ENCODE measurements around the genes POMT2 and NOXRED1.

- PRO-cap: no peak
- RAMPAGE, long total RNA, 2 experiments: no peak in any of the 2 experiments
Measured at GRCh38 chr14:76772704-76773412, 11.6 kb downstream of the VASH1 start.

- PRO-cap: no peak
- RAMPAGE, long total RNA, 2 experiments: no peak in any of the 2 experiments
Measured at GRCh38 chr14:76827684-76828780, 1.8 kb downstream of the LRRC74A start.

DNA sequence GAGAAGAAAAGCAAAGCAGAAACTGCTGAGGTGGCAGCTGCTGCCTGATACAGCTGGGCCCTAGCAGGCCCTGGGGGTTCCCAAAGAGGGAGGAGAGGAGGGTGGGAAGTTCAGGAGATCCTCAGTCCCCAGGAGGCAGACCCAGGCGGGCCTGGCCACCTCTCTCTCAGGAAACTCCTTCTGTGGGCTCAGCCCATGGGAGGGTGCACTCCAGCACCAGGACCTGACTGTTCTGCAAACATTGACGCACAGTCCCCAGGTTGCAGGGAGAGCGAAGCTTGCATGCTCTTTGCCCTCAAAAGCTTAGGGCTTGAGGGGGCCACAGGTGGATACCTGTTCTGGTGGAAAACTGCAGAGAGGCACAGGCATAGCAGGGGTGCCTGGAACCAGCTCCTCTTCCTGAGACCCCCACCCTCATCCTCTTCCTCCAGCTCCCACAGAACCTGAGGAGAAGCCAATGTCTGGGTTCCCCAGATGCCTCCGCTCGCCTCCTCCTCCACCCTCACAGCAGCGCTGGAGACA lies 29.5 kb downstream of the IRF2BPL start:
- PRO-cap: no peak
- RAMPAGE, long total RNA, 2 experiments: no peak in any of the 2 experiments

GRCh38 chr14:77007015-77007700 lies 21.4 kb downstream of the IRF2BPL start:
- PRO-cap: unidirectional peak, plus-strand start at chr14:77007547
- RAMPAGE, long total RNA, 2 experiments: no peak in any of the 2 experiments

- PRO-cap: no peak
- RAMPAGE, long total RNA, 2 experiments: no peak in any of the 2 experiments
Measured at GRCh38 chr14:77045413-77046144, 17.1 kb upstream of the IRF2BPL start.

- PRO-cap: no peak
- RAMPAGE, long total RNA, 2 experiments: no peak in any of the 2 experiments
Measured at GRCh38 chr14:77106811-77107010, 8.7 kb downstream of the CIPC start.

DNA sequence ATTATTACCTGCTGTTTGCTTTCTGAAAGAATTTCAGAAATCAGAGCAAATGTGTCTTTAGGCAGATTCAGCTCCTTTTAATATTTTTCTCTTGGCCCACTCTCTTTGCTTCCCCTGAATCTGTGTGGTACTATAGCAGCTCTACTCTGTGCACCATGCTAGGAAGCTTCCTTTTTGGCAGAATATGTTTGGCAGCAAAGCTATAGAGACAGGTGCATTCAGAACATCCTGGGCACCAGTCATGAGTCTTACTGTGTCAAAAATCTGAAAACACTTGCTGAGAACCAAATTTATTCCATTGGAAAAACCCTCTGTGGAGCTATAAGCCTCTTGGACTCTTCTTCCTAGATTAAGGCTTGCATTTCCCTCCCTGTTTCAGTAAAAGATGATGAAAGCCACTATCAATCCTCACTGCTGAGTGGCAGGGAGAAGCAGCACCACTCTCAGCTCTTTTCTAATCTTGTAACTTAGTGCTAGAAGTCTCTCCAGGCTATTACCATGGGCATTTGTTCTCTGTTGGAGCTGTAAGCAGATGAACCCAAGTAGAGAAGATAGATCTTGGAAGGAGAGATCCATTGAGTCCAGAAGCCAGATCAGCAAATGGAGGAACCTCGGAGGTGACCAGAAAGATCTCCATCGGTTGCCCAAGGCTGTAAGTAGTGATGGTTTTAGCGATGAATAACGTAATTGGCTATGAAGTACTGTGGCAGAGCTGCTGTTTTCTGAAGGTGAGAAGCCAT lies 18.3 kb downstream of the CIPC start:
- PRO-cap: no peak
- RAMPAGE, long total RNA, 2 experiments: no peak in any of the 2 experiments

GRCh38 chr14:77124533-77125607 lies 16.7 kb downstream of the ZDHHC22 start:
- PRO-cap: unidirectional peak, plus-strand start at chr14:77124832; bidirectional peak, plus-strand start at chr14:77125180, minus-strand start at chr14:77125053
- RAMPAGE, long total RNA, 2 experiments: no peak in any of the 2 experiments

GRCh38 chr14:77300907-77301511 lies 19.7 kb downstream of the POMT2 start:
- PRO-cap: no peak
- RAMPAGE, long total RNA, 2 experiments: no peak in any of the 2 experiments

DNA sequence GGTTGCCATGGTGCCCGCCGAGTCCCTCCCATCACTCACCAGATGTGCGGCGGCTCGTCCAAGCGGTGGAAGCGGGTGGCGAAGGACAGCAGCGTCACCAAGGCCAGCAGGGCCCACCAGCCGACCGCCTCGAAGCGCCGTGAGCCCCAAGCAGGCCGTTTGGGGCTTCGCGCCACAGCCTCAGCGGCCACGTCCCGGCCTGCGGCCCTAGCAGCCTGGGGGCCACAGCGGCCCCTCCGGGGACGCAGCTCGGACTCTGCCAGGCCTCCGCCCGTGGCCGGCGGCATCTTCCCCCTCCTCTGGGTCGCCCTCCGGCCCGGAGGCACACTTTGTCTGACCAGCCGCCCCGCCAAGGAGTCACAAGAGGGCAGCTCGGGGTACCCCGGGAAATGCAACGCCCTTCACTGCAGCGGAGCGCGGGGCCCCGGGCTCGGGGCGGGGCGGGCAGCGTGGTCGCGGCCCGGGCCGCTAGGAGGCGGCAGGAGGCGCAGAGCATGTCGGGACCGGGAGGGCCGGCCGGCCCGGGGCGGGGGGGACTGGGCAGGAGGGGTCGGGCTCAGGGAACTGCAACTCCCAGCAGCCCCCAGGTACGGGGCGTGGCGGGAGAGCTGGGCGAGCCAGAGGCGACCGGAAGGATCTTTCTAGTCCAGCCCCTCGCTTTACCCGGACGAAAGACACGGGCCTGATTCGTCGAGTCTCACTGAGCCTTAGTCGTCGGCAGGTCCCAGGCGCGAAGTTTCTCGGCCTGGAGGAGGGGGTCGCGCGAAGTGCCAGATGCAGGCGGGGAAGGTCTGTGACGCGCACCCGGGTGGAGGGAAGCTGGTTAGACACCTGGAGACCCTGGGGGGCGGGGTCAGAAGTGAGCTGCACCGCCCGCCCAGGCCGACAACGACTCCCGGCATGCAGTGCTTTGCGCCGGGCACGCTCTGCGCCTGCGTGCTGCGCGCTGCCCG lies at the start of gene POMT2:
Gene POMT2, minus strand, starts transcription at position 489 of the 953 bp plus-strand sequence.
- PRO-cap: bidirectional peak, plus-strand start at position 41 of the sequence, minus-strand start outside the sequence; bidirectional peak, plus-strand start at position 649 of the sequence, minus-strand start at position 477 of the sequence; bidirectional peak, plus-strand start outside the sequence, minus-strand start at position 890 of the sequence
- RAMPAGE, long total RNA, 2 experiments: start-site peak on the plus strand in 1 of 2 experiments, centred at position 642 of the sequence, 45 reads per replicate; start-site peak on the minus strand in 1 of 2 experiments, centred at position 257 of the sequence, 9 reads per replicate

GRCh38 chr14:77423453-77423718 lies at the start of gene NOXRED1:
Gene NOXRED1, minus strand, starts transcription at chr14:77423523.
- PRO-cap: no peak
- RAMPAGE, long total RNA, 2 experiments: no peak in any of the 2 experiments

DNA sequence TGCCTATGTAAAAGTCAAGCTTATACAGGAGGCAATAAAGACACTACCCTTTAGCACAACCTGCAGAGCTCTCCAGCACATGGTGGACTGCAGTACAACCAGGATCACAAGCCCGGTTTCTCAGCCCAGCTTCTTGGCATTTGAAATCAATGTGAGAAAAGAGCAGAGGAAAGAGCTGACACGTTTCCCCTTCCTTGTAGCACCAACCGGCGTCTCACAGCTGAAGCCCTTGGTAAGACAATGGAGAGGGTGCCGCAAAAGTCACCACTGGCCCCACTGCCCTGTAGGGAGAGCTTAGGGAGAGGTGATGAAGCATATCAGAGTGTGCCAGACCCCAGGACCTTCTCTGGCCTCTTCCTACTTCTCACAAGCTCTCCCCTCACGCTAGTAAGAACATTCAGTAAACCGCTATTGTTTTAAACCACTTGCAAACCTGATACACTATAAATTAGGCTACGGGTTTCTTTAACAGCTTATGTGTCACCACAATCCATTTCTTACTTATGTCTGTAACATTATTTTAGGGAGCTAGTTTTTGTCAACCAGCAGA lies 8.5 kb downstream of the SPTLC2 start:
- PRO-cap: no peak
- RAMPAGE, long total RNA, 2 experiments: no peak in any of the 2 experiments

DNA sequence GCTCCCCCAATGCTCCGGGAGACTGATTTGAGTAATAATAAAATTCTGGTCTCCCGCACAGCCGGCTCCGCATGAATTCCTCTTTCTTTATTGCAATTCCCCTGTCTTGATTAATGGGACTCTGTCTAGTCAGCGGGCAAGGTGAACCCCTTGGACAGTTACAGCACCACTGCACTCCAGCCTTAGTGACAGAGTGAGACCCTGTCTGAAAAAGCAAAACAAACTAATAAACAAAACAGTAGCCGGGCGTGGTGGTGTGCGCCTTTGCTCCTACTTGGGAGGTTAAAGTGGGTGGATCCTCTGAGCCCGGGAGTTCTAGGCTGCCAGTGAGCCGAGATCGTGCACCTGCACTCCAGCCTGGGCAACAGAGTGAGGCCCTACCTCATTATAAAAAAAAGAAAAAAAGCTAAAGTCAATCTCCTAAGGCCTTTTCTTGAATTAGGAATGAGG lies 24.7 kb upstream of the SPTLC2 start:
- PRO-cap: no peak
- RAMPAGE, long total RNA, 2 experiments: no peak in any of the 2 experiments

DNA sequence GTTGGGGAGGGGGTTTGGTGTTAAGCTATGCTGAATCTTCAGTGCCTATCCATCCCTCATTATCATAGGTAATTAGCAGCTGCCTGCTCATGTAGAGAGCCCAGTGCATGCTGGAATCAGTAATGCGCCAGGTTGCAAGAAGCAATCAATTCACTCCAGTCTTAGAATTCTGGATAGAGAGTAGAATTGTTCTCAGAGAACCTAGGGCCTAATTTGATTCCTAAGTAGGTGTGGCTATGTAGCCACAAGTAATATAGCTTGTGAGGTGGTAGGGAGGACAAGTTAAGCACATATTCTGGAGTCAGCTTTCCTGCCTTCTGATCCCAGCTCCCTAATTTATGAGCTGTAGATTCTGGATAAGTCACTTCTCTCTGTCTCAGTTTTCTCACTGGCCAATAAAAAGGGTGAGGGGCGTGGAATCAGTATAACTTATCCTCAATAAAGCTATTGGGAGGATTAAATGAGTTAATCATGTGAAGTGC lies 2.9 kb upstream of the SNW1 start:
- PRO-cap: no peak
- RAMPAGE, long total RNA, 2 experiments: no peak in any of the 2 experiments

DNA sequence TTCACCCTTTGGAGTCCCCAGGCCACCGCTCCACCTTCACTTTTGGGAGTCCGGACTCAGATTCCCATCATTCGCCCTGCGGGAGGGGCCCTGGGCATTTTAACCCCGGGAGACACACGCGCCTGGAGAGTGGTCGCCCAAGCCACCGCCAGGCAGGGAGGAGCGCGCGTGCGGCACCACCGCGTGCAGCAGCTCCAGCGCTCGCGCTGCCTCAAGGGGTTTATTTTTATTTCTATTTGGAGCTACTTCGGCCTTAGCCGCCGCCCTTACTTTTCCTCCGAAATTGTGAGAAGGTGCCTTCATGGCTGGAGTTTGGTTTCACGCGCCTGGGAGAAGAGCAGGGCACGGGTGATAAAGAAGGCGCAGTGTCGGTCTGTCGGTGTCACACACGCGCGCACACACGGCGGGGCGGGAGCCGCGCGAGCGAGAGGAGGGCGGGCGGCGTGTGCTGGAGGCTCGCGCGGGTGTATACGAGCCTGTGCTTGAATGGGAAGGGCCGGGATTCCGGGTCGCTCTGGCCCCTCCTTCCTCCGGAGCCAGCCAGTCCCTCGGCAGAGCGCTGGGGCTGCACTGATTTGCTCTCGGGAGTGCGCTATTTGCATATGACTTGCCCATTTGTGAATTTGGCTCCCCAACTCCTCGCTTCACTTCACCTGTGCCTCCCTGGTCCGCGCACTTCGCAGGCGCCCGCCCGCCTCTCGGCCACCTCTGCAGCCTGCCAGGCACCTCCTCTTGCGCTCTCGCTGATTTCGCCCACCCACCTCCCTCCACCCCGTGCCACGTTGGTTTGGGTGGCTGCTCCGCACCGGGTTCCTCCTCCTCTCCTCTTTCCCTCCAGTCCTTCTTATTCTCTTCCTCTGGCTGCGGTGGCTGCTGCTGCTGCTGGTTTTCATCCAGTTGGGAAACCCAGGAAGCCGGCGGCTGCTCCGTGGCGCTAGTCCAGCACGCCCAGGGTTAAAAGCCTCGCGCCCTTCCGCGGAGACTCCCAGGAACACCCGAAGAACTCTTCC lies 932.3 kb downstream of the DIO2 start:
- PRO-cap: bidirectional peak, plus-strand start at position 652 of the sequence, minus-strand start at position 468 of the sequence
- RAMPAGE, long total RNA, 2 experiments: no peak in any of the 2 experiments

DNA sequence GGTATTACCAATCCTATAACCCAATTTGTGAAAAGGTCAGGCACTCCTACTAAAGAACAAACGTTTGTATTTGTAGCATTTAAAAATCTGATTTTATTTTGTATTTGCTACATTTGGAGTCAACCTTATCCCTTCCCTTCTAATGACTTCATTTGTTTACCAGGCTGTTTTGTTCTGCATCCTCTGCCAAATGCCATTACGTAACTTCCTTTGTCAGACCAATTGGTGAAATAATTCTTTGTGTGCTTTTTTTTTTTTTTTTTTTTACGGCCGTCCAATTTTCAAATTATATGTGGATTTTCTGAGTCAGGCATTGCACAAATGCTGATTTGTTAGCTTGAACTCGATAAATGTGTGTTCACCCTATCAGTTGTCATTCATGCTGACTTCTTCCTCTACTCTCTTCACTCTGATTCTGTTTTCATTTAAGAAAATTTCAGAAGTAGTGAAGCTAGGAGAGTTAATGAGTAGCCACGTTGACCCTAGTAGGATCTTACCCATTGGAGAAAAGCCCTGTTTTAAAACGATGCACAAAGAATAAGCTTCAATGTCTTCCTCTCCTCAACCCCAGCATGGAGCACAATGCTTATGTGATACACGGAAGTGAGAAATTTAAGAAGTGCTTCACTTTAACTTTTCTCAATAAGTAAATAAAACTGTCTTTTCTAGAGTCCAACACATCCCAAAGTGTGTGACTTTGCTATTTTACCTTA lies 386.2 kb downstream of the DIO2 start:
- PRO-cap: no peak
- RAMPAGE, long total RNA, 2 experiments: no peak in any of the 2 experiments

GRCh38 chr14:79861340-79862544 lies 349.6 kb downstream of the DIO2 start:
- PRO-cap: no peak
- RAMPAGE, long total RNA, 2 experiments: no peak in any of the 2 experiments

- PRO-cap: no peak
- RAMPAGE, long total RNA, 2 experiments: no peak in any of the 2 experiments
Measured at GRCh38 chr14:80315698-80315995, 104.3 kb upstream of the DIO2 start.

GRCh38 chr14:80454979-80455468 lies 243.7 kb upstream of the DIO2 start:
- PRO-cap: no peak
- RAMPAGE, long total RNA, 2 experiments: no peak in any of the 2 experiments

GRCh38 chr14:80638385-80638995 lies 303.0 kb downstream of the CEP128 start:
- PRO-cap: no peak
- RAMPAGE, long total RNA, 2 experiments: no peak in any of the 2 experiments

Data from lower leg skin (tissue), 2 donors.